Skin of body (tissue), 2 donors: Measurements from ENCODE around the gene CYGB.

GRCh38 chr17:76372110-76372571, 12.3 kb upstream of the SPHK1 start:
- RAMPAGE, long total RNA: no peak

- RAMPAGE, long total RNA: no peak
Observed at GRCh38 chr17:76375562-76375841, 8.9 kb upstream of the SPHK1 start.

DNA sequence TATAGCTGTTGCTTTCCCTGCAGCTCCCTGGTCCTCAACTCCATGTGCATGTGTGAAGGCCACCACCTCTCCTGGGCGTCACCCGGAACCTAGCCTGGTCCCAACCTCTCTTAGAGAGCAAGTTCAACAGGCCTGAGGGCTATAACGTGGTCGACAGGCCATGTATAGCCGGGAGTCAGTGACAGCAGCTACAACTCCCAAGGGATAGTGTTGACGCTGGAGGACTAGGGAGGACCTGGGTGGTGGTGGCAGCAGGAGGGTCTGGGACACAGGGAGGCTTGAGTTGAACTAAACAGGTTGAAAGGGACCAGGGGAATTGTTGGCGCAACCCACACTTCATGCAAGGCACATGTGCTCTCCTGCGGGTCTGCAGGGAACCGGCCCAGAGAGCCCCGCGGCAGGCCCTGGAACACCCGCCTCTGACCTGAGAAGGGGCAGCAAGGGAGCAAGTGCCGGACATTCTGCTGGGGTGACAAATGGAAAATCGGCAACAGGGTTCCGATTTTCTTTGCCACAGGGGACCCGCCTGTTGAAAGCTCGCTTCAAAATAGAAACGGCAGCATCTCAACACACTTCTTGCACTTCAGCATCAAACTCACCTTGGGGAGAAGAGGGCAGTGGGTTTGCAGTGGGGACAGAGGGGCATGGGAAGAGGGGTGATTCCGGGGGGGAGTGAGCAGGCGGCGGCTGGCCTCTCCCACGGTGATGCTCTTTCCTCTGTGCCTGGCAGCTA, 6.0 kb downstream of the SPHK1 start:
- RAMPAGE, long total RNA: no peak

- RAMPAGE, long total RNA: no peak
Observed at GRCh38 chr17:76398004-76398676, 13.7 kb downstream of the SPHK1 start.

DNA sequence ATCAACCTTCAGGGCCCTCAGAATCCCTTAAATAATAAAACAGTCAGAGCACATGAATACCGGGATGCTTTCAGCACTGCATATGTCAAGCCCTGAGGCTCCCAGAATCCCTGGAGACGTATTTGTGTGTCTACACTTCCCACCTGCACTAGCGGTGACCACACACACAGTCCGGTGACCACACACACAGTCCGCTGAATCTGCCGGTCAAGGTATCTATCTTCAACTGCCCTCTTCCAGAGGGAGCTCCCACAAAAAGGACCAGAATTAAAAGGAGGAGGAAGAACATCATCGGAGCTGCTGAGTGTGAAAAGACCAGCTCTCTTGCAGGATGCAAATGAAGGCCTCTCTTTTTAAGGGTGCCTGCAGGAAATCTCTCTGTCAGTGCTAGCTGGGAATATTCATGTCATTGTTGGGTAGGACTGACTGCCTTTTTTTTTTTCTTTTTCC, 8.1 kb downstream of the UBE2O start:
- RAMPAGE, long total RNA: no peak

DNA sequence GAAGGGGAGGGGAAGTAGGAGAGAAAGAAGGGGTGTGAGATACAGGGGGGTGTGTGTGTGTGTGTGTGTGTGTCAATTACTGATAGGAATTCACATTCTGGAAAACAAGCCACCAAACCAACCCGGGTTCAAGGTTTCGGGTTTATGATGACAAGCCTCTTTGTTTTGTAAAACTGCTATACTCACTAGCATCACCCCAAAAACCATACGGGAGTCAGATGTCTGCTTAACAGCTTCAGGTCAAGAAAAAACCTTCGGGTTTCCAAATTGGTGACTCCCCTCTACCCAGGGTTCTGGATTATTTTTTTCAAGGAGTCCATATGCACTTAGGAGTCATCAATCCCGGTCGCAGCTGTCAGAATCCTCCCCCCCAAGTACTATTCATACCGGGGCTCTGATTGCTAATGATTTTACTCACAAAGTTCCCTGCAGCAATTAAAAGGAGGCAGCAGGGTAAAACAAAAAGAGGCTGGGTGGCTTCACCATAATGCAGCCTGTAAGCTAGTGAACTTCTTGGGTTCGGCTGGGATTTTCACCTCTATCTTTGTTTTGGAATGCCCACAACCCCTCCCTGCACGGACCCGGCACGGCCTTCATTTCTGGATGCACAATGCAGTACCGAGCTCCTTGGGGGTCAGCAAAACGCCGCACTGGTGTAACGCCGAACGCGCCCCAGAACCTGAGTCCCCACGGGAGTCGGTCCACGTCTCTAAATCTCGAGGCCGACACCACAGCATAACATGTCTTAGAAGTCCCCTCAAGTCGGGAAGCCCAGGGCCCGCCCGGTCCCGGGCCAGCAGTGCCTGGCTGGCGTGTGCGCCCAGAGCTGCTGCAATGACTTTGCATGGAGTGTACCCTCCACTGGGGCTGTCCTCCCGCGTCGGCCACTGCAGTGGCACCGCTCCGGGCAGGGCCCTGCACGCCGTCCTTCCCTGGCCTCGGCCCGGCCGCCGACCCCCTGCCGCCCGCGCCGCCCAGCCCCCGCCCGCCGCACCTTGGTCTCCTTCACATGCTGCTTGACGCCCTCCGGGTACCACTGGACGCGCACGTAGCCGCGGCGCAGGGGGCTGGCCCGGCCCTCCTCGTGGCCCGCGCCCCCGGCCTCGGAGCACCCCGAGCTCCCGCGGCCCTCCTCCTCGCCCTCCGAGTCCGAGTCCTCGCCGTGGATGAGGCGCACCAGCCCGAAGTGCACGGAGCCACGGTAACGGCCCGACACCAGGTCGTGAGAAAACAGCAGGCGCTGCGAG, 798 bp downstream of the UBE2O start:
- RAMPAGE, long total RNA: no peak

GRCh38 chr17:76521184-76521586, 16.3 kb downstream of the CYGB start:
- RAMPAGE, long total RNA: no peak

GRCh38 chr17:76528858-76529272, 8.6 kb downstream of the CYGB start:
- RAMPAGE, long total RNA: no peak

- RAMPAGE, long total RNA: no peak
Observed at GRCh38 chr17:76537130-76538382, at the start of gene CYGB. CYGB (minus strand) TSS chr17:76537709.

GRCh38 chr17:76543625-76544395, 4.0 kb downstream of the PRCD start:
- RAMPAGE, long total RNA: no peak

DNA sequence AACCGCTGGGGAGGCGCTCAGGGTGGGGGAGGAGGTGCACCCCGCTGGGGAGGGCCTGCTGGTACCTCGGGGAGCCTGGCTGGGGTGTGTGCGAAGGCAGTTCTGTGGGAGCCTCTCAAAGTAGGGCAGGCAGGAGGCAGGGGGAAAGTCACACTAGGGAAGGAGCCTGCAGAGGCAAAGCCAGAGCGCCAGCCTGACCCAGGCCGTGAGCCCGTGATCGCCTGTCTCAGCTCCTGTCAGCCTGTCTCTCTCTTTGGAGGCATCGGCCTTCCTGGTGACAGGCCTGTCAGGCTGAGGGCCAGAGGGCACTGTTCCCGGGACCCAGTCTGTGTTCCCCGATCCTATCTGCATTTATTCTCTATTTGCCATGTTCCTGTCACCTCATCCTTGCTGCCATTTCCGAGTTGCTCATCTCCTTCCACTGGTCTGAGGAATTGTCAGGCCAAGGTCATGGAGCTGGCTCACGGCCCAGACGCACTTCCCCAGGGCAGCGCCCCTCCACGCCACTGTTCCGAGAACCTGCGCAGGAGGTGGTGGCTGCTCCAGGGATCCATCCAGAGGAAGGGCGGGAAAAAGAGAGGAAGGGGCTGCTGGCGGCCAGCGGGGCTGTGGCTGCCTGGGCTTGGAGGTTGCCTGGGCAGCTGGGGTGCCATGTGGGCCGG, 4.7 kb downstream of the PRCD start:
- RAMPAGE, long total RNA: no peak

- RAMPAGE, long total RNA: no peak
Observed at GRCh38 chr17:76586632-76587390, 1.2 kb upstream of the ST6GALNAC2 start.

DNA sequence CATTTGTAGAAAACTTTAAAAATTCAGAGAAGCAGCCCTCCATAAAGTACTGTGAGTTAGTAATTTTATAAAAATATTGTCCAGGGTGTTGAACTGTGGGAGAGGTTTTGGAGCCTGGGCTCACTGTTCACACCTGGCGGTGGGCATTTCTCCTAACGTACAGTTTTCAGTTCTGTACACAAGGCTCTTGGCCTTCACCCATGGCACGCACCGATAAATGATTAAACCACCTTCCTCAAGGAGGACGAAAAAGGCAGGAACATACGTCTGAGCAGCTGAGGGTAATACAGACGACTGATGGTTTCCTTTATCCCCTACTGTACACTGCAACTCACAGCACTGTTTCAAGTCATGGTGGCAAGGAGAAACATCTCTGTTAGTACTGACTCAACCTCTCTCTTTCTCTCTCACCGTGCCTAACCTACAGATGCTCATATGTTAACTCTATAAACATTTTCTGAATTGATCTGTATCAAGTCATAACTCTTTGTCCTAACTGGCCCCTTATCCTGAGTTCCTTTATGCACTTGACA, 1.5 kb upstream of the ST6GALNAC1 start:
- RAMPAGE, long total RNA: no peak

GRCh38 chr17:76867605-76867880, 661 bp upstream of the MGAT5B start:
- RAMPAGE, long total RNA: no peak

DNA sequence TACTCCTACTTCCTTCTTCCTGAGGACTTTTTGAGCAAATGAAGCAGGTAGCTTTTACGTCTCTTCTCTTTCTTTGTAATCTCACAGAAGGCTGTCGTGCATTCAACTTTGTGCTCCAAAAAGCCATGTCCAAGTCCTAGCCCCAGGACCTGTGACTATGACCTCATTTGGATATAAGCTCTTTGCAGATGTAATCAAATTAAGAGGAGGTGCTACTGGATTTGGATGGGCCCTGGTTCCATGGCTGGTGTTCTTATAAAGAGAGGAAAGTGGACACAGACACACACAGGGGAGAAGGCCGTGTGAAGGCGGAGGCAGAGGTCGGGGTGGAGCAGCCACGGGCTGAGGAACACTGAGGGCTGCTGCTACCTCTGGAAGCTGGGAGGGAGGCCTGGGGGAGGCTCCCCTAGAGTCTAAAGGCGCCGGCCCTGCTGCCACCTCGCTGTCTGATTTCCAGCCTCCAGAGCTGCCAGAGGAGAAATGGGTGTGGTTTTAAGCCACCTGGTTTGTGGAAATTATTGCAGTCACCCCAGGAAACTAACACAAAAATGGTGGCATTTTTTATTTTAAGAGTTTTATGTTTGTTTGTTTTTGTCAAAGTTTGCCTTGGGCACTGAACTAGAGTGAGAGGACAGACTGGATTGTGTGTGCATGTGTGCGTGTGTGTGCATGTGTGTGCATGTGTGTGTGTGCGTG, 32.2 kb downstream of the MGAT5B start:
- RAMPAGE, long total RNA: no peak

DNA sequence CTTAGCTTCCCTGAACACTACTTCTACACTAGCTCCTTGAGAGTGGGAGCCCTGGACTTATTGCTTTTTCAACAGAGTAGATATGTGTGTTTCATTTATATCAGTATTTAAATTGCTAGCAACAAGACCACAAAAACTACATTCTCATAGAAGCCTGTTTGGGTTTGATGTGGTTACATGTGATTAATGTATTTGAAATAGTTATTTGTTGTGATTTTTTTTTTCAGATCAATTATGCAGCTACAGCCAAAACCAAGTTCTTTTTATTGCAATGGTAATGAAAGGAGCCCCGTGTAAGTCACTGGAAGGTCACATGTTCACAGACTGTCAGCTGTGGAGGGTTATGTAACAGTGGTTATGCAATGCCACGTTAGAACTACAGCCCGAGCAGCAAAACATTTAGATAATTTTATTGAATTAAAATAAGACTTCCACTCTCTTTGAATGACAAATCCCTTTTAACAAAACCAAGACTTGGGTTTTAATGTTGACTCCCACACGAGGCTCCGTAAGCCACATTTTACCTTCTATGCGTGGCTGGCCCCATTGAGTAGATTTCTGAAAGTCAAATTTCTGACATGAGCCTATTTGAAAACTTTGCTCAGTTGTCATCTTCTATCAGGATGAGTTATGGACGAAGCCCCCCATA, 41.9 kb upstream of the SEC14L1 start:
- RAMPAGE, long total RNA: no peak

GRCh38 chr17:77168972-77169528, 28.3 kb downstream of the SEC14L1 start:
- RAMPAGE, long total RNA: no peak

DNA sequence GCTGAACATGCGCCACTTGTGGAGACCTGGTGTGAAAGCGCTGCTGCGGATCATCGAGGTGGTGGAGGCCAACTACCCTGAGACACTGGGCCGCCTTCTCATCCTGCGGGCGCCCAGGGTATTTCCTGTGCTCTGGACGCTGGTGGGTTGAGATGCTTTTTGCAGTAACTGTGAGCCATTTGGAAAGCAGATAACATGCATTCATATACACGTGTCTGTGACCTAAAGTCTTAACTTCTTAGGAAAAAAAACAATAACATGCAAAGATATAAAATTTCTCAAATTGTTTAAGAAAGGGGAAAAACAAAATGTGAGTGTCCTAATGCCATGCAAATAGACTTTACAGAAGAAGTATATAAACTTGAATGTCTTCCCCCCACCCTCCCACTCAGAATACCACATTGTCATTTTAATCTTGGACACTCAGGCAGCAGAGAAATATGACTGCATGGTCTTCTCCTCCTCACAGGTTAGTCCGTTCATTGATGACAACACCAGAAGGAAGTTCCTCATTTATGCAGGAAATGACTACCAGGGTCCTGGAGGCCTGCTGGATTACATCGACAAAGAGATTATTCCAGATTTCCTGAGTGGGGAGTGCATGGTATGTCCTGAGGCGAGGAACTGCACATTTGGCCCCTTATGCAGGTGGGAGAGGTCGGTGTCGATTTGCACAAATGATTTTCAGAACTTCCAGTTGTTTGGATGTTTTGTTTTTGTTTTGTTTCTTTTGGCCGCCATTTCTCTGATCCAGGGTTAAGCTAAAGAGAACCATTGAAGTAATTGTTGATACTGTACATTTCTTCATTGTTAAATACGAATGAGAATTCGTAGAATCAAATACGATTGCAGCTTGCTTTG, 65.7 kb downstream of the SEC14L1 start:
- RAMPAGE, long total RNA: no peak

- RAMPAGE, long total RNA: no peak
Observed at GRCh38 chr17:77211671-77212161, 69.6 kb upstream of the SEPTIN9 start.

DNA sequence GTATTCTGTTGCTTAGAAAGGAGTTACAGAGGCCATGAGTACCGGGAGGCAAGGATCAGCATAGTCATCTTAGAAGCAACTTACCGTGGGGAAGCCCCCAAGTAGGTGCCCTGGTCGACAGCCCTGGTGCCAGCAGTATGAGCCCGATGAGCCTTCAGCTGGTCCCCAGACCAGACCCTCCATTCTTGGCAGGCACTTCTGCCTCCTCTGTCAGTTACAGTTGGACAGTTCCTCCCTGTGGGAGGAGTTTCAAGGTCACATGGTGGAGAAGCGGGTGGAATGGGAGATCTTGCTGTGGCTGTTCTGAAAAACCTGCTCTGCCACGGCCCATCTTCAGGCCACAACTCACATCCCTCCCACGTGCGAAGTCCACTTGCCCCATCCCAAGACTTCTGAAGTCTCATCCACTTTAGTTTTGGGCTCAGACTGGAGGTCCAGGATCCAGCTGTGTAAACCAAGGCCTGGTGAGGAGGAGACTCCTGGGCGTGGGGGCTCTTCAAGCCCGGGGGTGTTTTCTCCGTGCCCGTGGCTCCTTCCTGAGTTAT, 7.1 kb upstream of the SEPTIN9 start:
- RAMPAGE, long total RNA: no peak